ENCODE data around the genes OXTR and CPNE9.

DNA sequence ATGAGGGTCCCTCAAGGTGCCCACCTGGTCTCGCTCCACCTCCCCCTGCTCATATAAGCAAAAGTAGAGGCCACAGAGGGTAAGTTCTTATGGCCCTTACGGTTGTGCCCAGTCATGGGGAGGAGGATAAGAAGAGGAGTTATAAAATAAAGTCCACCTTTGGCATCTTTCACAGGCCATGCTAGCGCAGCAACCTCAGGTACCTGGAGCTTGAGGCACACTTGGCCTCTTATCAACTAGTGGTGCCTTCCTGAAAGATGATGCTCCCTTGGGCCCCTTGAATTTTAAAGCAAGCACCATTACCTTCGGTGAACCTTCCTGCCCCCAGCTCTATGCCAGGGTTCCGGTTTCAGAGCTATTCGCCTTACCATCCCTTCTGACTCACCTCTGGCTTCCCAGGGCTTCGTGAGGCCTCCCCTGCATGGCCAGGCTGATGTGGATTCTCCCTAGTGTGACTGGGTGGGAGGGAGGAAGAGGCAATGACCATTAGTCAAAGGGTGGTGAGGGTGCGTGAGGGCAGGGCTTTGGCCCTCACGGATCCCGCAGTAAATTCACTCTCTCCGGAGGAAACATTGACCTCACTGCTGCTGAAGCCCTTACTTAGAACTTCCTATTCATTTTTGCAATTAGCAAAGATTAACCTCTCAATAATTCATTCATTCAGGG is 16.2 kb downstream of the BHLHE40 start:
- PRO-cap: no peak
- RAMPAGE, long total RNA: no peak
- RRBS: no CpG with 5 or more reads among the region's 11 CpGs

GRCh38 chr3:5006591-5007185 is 27.5 kb downstream of the BHLHE40 start:
- PRO-cap: no peak
- RAMPAGE, long total RNA: no peak
- RRBS: no CpG with 5 or more reads among the region's 9 CpGs

GRCh38 chr3:5199202-5200021 is 11.9 kb downstream of the EDEM1 start:
- PRO-cap: no peak
- RAMPAGE, long total RNA: no peak
- RRBS: no CpG with 5 or more reads among the region's 7 CpGs

GRCh38 chr3:7739703-7740109 is 761.9 kb upstream of the LMCD1 start:
- PRO-cap: no peak
- RAMPAGE, long total RNA: no peak
- RRBS: no CpG with 5 or more reads among the region's 1 CpG

GRCh38 chr3:8416932-8417295 is 84.7 kb upstream of the LMCD1 start:
- PRO-cap: no peak
- RAMPAGE, long total RNA: no peak
- RRBS: no CpG with 5 or more reads among the region's 5 CpGs

DNA sequence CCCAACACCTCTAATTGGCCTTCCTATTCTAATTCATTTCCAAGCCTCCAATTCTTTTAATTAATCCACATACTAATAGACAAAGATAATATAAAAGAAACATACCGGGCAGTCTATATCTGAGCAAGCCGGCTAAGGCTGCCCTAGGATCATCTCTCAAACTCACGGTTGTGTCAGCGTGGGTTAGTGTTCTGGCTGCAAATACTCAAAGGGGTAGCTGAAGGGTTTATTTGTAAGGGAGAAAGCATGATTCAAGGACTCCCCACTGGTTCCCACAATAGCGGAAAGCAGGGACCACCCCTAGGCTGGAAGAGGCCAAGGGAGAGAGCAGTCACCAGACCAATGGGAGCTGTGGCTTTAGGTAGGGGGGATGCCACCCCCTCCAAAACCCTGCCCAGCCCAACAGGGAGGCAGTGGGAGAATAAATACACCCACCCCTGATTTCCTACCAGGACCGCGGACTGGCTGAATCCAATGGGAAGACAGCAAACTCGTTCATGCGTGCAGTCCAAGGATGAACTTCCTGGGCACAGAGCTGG is 7.3 kb upstream of the LMCD1 start:
- PRO-cap: no peak
- RAMPAGE, long total RNA: no peak
- RRBS: no CpG with 5 or more reads among the region's 9 CpGs

DNA sequence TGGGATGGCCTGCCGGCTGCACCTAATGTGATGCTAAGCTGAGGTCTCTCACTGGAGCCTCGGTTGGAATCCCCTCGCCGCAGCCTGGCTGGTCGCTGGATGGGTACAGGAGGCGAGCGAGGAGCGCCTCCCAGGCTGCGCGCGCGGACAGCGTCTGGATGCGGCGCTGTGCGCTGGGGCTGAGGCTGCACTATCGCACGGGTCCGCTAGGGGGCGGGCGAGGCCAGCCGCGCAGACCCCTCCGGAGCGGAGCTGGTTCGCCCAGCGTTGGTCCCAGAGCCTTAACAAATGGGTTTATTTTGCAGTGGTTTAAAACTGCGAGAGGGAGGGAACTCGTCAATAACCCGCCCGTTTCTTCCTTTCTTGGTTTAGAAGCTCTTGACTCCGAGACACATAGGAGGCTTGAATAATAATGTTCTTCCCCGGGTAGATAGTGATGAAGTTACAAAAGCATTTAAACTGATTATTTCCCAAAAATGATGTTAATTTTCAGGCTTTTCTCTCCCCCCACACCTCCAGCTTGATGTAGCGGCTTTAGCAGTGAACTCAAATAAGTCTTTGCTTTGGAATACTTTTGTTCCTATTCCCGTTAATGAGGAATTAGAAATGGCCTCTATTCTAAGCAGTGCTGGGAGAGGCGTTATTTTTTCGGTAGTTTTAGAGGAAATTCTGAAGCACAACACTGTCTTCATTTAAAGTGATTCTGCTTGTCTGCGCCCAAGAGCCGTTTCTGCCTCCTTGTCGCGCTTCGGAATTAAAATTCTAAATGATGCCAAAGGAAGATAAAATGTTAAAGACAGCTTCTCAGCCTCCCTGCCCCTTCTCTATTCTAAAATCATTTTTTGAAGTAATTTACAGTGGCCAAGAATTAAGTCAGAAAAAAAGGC is at the start of gene OXTR:
OXTR (minus strand) TSS at position 286 of the 887 bp plus-strand sequence.
- PRO-cap: no peak
- RAMPAGE, long total RNA: no peak
- RRBS: no CpG with 5 or more reads among the region's 42 CpGs

DNA sequence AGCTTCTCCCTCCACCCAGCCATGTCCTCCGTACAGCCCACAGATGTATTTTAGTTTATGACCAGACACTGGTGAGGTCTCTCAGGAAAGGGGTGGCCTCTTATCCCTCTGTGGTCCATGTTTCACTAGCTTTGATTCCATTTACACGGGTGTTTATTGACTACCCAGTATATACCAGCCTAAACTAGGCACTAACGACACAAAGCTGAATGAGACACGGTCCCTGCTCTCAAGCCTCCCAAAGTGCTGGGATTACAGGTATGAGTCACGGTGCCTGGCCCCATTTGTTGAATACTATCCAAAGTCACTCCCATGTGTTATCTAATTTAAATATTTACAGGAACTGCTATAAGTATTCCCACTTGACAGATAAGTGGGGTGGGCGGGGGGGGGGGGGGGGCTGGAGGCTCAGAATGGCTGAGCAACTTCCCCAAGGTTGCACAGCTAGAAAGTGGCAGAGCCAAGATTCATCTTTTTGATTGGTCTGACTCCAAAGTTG is 125.7 kb upstream of the RAD18 start:
- PRO-cap: no peak
- RAMPAGE, long total RNA: no peak
- RRBS: no CpG with 5 or more reads among the region's 6 CpGs

DNA sequence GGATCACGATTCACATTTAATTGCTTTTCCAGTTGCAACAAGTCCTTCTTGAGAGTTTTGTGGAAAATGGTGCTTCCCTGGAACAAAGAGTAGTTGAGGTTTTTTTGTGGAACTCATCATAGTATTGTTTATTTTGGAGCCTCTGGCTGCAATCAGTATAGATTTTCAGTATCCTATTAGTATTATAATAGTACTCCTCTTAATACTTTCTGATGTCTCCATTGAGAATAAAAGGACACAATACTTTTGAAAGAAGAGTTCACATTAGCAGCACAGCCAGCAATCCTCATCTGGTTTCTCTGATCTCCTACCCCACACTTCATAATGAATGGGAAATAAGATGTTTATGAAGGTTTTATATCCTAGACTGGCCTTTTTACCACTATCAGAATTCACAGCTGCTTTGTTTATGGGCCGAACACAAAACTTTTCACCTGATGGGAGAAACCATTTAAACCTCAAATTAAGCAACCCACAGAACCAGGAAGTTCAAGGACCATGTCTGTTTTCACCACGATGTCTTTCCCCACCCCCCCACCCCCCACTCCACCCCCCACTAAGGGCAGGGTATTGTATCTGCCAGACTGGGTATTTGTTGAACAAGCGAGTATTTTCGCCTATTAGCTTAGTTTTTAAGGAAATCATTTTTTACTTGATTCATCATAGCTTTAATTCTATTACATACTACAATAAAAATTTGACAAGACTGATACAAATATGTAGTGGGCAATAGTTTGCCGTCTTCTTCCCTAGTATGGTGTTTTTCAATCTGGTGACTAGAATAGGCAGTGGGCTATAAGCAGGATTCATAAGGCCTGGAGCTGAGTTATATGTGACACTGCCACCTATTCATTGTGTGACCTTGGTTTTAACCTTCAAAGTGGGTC is 11.3 kb upstream of the SETD5 start:
- PRO-cap: no peak
- RAMPAGE, long total RNA: no peak
- RRBS: no CpG with 5 or more reads among the region's 6 CpGs

- PRO-cap: no peak
- RAMPAGE, long total RNA: no peak
- RRBS: no CpG with 5 or more reads among the region's 2 CpGs
Observed at GRCh38 chr3:9466991-9467356, 69.6 kb downstream of the SETD5 start.

- PRO-cap: no peak
- RAMPAGE, long total RNA: no peak
- RRBS: no CpG with 5 or more reads among the region's 11 CpGs
Observed at GRCh38 chr3:9653492-9654272, 4.4 kb downstream of the MTMR14 start.

- PRO-cap: no peak
- RAMPAGE, long total RNA: no peak
- RRBS: 6% methylated on average over 35 of the region's 54 CpGs
Observed at GRCh38 chr3:9703593-9704288, at the start of gene CPNE9. Gene CPNE9 (plus strand): TSS chr3:9703833.

GRCh38 chr3:9734022-9734774 is 2.7 kb downstream of the BRPF1 start:
- PRO-cap: no peak
- RAMPAGE, long total RNA: no peak
- RRBS: no CpG with 5 or more reads among the region's 20 CpGs

DNA sequence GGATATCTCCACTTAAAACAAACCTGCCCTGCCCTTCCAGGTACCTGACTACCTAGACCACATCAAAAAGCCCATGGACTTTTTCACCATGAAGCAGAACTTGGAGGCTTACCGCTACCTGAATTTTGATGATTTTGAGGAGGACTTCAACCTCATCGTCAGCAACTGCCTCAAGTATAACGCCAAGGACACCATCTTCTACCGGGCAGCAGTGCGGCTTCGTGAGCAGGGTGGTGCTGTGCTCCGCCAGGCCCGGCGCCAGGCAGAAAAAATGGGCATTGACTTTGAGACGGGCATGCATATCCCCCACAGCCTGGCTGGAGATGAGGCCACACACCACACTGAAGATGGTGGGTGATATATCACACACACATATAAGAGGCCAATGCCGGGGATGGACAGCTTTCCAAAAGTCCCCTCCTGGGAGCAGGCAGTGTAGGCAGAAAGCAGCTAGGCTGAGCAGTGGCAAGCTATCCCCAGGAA is 6.8 kb upstream of the OGG1 start:
- PRO-cap: no peak
- RAMPAGE, long total RNA: no peak
- RRBS: 97% methylated on average over 5 of the region's 11 CpGs

GRCh38 chr3:9807451-9808287 is 2.4 kb upstream of the TTLL3 start:
- PRO-cap: no peak
- RAMPAGE, long total RNA: no peak
- RRBS: no CpG with 5 or more reads among the region's 4 CpGs

GRCh38 chr3:9897575-9898334 is 4.9 kb upstream of the IL17RE start:
- PRO-cap: no peak
- RAMPAGE, long total RNA: no peak
- RRBS: no CpG with 5 or more reads among the region's 4 CpGs

DNA sequence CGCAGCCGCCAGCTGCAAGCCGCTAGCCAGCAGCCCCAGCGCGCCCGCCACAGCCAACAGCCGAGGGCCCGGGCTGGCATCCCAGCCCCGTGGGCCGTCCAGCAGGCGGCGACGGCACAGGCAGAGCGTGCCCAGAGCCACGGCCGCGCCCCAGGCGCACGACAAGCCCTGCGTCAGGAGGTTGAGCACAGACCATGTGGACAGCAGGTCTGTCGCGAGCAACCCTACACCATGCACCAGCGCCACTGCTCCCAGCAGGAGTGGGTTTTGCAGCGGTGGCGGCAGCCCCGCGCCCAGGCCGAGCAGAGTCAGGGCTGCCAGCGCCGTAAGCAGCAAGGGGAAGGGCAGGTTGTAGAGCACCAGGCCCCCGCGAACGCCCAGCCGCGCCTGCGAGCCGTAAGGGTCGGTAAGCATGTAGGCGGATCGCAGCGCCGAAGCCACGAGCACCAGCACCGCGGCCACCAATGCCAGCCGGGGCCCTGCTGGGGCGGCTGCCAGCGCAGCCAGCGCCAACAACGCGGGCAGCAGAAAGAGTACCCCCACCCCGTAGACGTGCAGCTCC is 4.9 kb downstream of the PRRT3 start:
- PRO-cap: no peak
- RAMPAGE, long total RNA: no peak
- RRBS: 12% methylated on average over 7 of the region's 53 CpGs

- PRO-cap: no peak
- RAMPAGE, long total RNA: no peak
- RRBS: no CpG with 5 or more reads among the region's 10 CpGs
Observed at GRCh38 chr3:10008461-10009012, 17.7 kb upstream of the FANCD2 start.

- PRO-cap: no peak
- RAMPAGE, long total RNA: no peak
- RRBS: no CpG with 5 or more reads among the region's 9 CpGs
Observed at GRCh38 chr3:10173715-10174382, 9.1 kb downstream of the IRAK2 start.

- PRO-cap: no peak
- RAMPAGE, long total RNA: no peak
- RRBS: no CpG with 5 or more reads among the region's 6 CpGs
Observed at GRCh38 chr3:10199109-10199514, 34.4 kb downstream of the IRAK2 start.